ENCODE measurements around a stretch of chr10.

GRCh38 chr10:95348906-95349367, 58.1 kb upstream of the PDLIM1 start:
- CAGE, long polyA plus RNA = no peak
- RRBS = no CpG with 5 or more reads among the region's 4 CpGs

GRCh38 chr10:95431580-95431835, 129.7 kb downstream of the SORBS1 start:
- CAGE, long polyA plus RNA = no peak
- RRBS = no CpG with 5 or more reads among the region's 2 CpGs

GRCh38 chr10:95435790-95436286, 125.3 kb downstream of the SORBS1 start:
- CAGE, long polyA plus RNA = no peak
- RRBS = no CpG with 5 or more reads among the region's 6 CpGs

GRCh38 chr10:95437532-95438143, 123.5 kb downstream of the SORBS1 start:
- CAGE, long polyA plus RNA = no peak
- RRBS = no CpG with 5 or more reads among the region's 7 CpGs

DNA sequence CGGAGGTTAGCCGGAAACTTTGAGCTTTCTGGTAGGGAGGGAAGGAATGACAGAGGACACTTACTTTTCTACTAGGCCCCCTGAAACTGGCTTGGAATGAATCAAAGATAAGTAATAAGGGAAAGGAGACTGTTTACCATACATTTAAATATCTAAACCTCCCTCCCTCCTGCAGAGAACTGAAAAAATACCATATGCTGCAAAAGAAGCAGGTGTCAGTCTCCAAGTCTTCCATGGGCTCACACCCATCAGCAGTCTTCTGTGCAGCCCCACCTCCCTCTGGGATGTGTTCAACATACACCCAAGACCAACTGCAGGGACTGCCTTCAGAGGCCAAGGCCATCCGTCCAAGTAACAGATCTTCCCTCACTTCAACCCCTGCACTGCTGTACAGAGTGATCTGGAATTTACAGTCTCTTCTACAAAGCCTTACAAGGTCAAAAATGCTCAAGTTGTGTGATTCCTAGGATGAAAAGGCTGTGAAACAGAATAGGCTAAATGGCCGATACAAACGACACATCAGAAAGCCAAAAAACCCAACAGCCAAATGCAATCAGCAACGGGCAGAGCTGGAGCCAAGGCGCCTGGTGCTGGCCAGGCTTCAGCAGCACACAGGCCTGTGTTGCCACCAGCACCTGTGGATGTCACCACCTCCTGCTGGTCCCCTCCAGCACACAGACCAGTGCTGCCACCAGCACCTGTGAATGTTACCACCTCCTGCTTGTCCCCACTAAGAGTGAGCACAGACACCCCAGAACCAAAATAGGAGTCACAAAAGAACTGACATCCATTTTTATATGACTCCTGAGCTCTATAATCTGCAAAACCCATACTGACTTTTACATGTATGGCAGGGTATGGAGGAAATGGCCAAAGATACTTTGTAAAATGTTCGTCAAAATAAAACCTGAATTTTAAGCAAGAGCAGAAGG, 42.2 kb downstream of the SORBS1 start:
- CAGE, long polyA plus RNA = no peak
- RRBS = no CpG with 5 or more reads among the region's 8 CpGs

DNA sequence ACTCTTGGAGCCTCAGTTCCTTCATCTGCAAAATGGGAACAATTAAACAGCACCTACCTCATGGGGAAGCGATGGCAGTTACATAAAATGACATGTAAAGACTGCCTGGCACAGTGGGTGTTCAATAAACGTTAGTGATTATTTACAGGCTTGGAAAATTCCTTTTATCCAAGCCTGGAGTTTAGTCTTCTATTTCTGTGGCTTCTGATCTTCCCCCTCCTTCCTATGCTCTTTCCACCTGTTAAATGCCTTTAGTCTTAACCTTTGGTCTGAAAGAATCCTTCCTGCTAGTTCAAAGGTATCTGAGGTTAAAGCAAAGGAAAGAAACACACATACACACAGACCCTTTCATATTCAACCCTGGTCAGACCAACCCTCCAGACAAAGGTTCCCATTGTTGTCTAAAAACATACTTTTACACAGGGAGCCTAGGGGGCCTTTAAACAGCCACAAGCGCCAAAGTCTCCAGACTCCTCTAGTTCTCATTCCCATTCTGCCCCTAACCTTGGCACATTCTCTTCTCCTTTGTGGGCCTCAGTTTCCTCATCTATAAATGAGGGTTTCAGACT, 21.5 kb downstream of the SORBS1 start:
- CAGE, long polyA plus RNA = no peak
- RRBS = no CpG with 5 or more reads among the region's 3 CpGs

DNA sequence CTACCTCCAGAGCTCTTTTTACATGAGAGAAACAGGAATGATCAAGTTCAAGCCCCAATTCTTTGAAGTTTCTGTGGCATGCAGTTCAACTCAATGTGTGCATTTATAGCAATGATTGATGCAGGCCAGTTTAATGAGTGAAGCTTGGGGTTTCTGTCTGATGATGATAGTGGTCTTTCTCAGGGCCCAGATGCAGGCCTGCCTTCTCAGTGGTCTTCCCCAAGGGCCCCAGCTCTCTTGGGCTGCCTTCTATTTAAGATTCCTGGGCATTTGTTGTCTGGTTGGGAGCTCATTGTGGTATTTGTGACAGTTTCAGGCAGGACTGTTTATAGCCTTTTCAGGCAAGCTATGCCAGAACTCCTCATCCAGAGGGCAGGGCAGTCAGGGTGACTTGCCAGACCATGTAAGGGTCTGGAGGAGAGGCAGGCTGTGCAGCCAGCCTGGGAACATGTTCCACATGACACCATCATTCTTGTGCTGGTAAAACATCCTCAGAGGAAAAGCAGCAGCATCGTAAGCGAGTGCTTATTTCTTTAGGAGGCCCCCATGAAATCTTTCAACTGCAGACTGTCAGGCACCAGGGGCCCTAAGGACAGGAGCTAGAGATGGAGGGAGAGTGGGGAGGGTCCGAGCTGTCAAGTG, 43.9 kb upstream of the SORBS1 start:
- CAGE, long polyA plus RNA = no peak
- RRBS = no CpG with 5 or more reads among the region's 3 CpGs

- CAGE, long polyA plus RNA = no peak
- RRBS = no CpG with 5 or more reads among the region's 19 CpGs
Measured at GRCh38 chr10:95906896-95907436, 809 bp upstream of the CC2D2B start.

DNA sequence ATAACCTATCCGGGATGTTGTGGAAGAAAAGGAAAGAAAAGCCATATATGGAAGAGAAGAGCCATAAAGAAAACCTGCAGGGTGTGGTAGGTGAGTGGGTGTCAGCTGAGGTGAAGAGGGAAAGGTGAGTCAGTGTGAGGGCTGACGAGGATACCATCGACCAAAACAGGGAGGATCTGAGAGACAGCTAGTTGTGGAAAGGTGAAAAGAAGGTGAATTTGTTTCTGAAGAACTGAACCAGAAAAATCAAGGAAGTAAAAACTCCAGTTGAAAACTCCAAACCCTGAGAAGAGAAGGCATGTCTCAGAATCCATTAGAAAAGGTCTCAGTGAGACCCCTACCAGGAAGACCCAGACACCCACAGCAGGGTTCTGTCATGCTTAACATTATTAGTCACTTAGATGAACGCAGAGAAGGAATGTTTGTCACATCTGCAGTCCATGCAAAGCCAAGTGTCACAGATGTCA, 4.1 kb downstream of the BLNK start:
- CAGE, long polyA plus RNA = no peak
- RRBS = no CpG with 5 or more reads among the region's 4 CpGs

- CAGE, long polyA plus RNA = no peak
- RRBS = no CpG with 5 or more reads among the region's 10 CpGs
Measured at GRCh38 chr10:96285129-96285944, 14.0 kb upstream of the BLNK start.

DNA sequence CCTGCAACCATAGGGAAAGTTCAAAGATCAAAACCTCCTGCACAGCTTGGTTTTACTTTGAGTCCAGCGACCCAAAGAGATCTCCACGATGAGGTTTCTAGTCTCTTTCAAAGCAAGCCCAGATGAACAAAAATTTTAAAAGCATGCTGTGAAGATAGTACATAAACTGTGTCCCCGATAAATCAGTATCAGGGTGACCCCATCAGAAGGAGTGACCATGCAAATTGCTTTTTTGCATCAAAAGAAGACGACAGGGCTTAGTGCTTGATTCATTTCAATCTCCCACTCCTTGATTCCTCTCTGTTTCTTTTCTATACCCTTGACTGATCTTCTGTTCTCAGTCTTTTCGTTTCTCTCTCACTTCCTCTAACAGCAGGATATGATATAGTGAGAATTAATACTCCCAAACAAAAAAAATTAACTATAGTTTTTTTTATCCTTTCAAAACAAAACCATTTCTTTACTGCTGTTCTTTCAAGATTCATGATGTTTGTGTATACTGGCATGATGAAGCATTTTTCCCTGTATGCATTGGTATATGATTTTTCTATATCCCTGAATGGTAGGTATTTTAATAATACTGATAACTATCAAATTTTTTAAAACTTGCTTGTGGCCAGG, 15.9 kb upstream of the DNTT start:
- CAGE, long polyA plus RNA = no peak
- RRBS = no CpG with 5 or more reads among the region's 5 CpGs

DNA sequence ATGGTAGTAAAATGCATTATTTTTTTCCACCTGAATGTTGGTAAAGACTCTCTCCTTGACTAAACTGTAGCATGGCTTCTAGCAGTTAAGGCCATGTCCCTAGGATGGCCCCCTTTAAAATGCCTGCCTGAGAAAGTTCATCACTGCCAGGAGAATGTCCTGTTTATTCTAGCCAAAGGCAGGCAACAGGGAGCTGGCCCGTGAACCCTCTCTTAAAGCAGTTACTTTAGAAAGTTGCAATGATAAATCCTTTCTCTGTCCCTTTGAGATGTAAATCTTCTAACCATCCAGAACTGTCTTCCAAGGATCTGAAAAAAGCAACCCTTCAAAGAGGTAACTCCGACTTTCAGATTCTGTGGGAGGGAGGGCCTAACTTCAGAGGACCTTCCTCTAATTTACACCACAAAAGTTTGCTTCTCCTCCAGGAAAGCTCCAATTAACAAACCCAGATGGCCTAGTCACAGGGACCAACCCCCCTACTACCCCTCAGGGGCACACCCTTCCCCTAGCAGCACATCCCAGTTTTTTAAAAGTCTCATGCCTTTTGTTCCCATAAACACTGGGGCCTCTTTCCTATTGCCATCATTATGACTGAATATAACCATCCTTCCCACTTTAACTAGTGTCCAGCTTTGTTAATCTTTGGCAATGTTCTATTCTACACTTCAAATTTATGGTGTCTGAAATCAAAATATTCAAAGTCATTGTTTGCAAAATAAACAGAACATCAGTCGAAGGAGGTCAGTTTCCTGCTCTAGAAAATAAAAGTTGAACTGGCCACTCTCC, 5.6 kb downstream of the DNTT start:
- CAGE, long polyA plus RNA = no peak
- RRBS = no CpG with 5 or more reads among the region's 3 CpGs

- CAGE, long polyA plus RNA = no peak
- RRBS = no CpG with 5 or more reads among the region's 8 CpGs
Measured at GRCh38 chr10:96374642-96374914, 15.8 kb upstream of the OPALIN start.

GRCh38 chr10:96517194-96517989, 3.7 kb upstream of the TLL2 start:
- CAGE, long polyA plus RNA = no peak
- RRBS = no CpG with 5 or more reads among the region's 4 CpGs

DNA sequence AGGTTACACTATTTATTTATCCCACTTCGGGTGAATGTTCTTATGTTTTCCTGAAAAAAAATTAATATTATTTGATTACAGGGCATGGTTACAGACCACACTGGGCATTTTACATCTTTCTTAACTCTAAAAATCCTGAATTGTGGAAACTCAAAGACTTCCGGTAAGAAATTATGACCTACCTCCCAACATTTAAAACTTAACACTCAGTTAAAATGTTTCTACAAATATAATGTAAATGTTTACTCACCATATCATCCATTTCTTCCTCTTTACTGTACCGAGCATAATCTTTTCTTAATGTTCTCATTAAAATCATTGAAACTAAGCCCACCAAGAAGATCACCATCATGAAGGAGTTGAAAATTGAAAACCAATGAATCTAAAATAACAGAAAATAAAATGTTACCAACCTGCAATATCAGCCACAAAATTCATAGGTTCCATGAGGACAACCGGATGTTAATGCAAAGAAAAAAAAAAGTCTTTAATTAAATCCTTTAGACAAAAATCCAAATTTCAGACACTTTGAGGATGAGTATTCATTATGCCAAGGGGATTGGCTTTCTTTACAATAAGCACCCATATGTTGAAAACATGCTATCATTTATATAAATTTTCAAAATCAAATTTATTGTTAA, 34.0 kb downstream of the TM9SF3 start:
- CAGE, long polyA plus RNA = no peak
- RRBS = no CpG with 5 or more reads among the region's 4 CpGs

GRCh38 chr10:96559071-96559861, 27.5 kb downstream of the TM9SF3 start:
- CAGE, long polyA plus RNA = no peak
- RRBS = no CpG with 5 or more reads among the region's 10 CpGs

- CAGE, long polyA plus RNA = no peak
- RRBS = no CpG with 5 or more reads among the region's 17 CpGs
Measured at GRCh38 chr10:96619689-96620740, 33.2 kb upstream of the TM9SF3 start.

DNA sequence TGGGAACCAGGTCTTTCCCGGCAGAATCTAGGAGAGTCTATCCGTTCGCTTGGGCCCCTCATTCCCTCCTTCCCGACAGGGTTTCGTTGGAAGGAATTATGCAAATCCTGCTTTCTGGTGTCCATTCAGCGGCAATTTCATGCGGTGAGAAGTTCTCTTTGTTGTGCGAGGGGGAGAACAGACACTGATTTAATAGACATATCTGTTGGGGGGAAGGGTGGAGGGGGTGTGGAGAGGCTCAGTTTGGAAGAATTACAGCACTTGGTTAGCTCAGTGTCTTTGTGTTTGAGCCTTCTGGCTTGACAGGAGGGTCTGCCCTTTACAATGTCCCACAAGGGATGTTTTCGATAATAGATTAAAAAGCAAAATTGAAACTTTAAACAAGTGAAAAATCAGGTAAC, 1.6 kb downstream of the LCOR start:
- CAGE, long polyA plus RNA = no peak
- RRBS = no CpG with 5 or more reads among the region's 9 CpGs

DNA sequence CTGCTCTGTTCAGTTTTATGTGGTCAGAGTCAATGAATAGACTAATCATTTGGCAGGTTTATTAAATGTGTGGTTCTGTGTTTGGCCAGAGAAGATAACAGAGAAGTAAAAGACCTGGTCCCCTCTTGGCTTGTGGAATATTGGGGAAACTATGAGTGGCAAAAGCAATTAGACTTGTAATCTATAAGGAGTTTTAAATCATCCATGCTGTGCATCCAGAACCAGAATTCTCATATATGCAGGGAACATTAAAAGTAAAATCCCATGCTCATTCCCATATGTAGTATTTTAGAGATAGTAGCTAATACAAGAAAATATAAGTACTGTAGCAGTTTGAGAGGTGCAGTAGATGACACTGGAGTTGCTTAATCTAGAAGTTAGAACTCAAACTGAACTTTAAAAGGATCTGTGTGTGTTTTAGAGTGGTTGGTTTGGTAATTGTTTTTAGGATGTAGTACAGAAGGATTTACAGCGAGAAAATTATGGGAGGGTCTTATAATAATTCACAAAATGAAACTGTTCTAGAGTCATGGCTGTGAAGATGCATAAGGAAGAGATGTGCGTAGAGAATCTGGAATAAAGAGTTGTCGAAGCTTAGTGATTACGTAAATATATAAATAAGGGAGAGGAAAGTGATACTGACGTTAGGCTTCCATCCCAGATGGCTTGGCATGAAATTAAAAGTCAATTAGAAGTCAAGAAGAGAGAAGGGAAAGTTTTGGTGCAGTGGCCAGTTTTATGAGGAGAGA, 85.3 kb downstream of the LCOR start:
- CAGE, long polyA plus RNA = no peak
- RRBS = no CpG with 5 or more reads among the region's 5 CpGs

DNA sequence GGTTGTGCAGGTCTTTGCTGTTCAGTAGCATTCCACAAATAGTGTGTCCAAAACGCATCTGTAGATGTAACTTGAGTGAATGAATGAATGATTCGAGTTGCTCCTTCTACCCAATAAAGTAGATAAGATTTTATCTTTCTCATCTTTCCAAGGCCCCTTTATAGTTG, 1.2 kb downstream of the PGAM1 start:
- CAGE, long polyA plus RNA = no peak
- RRBS = no CpG with 5 or more reads among the region's 2 CpGs